Measurements from ENCODE around the genes AGGF1 and ARSB.

DNA sequence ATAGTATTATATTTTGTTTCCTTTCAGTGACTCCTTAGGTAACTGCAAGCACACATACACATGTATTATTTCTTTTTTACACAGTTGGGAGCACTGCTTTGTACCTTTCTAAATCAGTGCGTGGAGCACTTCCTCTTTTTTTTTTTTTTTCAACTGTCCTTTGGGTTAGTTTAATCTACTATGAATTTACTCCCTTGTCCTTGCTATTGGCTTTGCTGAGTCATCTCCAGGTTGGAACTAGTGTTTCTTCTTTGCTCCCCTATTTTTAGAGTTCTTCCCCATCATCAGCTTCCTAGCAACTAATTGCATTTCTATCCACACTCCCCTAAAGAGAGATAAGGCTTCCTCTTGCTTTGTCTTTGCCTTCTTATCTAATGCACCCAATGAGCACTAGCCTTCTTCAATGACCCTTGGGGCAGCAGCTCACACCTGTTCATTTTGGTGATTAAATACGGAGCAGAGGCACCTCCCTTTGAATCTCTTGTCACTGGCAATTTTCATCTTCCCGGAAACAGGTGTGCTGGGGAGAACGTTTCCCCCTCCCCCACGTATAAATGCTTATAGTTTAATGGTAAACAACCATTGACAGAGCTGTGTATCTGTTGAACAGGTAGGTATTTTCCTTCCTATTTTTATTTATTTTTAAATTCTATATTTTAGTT, 24.4 kb downstream of the S100Z start:
- RAMPAGE, total RNA: no peak

DNA sequence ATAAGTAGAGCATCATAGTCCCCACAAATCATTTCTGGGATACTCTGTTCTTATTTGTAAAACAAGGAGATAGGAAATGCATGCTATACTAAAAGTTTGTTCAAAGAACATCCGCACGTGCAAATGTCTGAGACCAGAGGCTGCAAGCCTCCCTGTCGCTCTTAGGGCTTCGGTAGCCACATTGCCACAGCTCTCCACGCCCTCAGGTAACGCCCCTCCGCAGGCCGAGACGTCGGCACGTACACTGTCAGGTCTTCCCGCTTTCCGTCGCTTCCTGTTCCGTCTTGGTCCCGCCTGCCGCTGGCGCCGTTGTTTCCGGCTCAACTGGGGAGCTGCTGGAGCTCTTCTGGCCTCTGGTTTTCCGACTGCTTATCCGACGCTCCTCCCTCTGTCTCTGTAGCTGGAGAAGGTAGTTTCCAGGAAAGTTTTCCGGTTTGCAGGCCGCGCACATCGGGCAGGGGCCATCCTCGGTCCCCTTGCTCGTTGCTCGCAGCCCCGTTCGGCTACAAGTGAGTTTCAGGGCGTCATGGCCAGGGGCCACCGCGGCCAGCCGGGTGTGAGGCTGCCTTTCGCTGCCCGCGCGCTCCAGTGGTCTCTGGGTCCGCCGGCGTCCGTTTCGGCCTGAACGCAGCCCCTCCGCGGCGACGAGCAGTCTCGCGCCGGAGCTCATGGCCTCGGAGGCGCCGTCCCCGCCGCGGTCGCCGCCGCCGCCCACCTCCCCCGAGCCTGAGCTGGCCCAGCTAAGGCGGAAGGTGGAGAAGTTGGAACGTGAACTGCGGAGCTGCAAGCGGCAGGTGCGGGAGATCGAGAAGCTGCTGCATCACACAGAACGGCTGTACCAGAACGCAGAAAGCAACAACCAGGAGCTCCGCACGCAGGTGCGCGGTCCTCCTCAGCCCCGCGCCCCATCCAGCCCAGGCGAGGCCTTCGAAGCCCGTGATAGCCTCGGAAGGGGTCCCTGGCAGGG, at the start of gene AGGF1:
Gene AGGF1 (plus strand): TSS at position 306 of the 967 bp plus-strand sequence.
- RAMPAGE, total RNA: no peak

- RAMPAGE, total RNA: no peak
These were observed 497 bp upstream of the ZBED3 start for GRCh38 chr5:77087712-77087852.

DNA sequence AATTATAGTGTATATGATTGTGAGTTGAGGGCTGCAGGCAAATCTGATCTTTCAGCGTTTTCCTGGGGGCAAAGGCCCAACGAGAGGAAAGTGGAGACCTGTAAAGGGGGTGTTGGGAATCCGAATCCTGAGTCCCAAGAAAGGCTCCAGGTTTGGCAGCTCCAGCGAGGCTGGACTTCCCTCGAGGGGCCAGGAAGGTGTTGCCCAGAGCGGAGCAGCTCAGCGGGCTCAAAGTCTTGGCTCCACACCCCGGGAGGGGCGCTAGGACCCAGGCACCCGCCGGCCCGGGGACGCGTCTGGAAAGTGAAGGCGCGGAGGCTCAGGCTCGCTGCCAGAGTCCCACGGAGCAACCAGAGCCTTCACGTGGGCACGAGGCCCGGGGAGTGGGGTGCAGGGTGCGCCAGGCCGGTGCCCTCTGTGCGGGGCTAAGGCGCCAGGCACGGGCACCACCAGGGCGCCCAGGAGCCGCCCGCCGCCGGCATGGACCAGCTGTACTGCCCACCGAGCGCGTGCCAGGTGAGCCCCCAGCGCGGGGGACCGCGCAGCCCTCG, 30.4 kb upstream of the PDE8B start:
- RAMPAGE, total RNA: no peak

GRCh38 chr5:77376978-77377271, 115.2 kb downstream of the WDR41 start:
- RAMPAGE, total RNA: no peak

DNA sequence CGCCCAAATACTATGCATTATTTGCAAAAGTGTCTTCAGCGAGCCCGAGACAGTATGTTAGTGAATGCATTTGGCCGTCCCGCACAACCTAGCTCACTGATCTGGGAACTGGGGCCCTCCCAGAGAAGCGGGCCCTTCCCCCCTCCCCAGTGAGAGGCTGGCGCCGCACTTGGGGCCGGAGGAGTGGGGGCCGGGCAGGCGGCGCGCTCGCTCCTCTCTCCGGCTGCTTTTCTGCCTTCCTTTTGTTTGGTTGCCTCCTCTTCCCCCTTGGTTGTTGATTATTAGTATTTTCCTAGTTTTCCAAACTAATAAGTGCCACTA, 67.9 kb upstream of the TBCA start:
- RAMPAGE, total RNA: no peak

DNA sequence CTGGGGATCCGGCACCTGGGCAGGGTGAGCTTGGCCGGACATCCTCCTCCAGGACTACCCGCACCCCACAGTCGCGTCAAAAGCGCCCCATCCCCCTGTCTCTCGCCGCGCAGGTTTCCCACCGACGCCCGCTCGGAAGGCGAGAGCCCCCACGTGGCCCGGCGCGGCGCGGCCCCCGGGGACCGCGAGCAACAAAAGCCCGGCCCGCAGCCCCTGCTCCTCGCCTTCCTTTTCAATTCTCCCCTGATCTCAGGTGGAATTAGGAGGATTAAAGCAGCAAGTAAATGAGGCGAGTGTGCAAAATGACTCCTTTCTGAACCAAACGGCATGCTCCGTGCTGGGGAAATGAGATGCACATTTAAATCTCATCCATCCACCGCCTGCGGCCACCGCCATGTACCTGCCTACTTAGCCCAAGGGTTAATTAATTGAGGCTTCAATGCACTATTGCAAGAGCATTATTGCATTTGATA, 196.6 kb upstream of the TBCA start:
- RAMPAGE, total RNA: no peak

- RAMPAGE, total RNA: no peak
These were observed 21.0 kb downstream of the LHFPL2 start for GRCh38 chr5:78627529-78628015.

DNA sequence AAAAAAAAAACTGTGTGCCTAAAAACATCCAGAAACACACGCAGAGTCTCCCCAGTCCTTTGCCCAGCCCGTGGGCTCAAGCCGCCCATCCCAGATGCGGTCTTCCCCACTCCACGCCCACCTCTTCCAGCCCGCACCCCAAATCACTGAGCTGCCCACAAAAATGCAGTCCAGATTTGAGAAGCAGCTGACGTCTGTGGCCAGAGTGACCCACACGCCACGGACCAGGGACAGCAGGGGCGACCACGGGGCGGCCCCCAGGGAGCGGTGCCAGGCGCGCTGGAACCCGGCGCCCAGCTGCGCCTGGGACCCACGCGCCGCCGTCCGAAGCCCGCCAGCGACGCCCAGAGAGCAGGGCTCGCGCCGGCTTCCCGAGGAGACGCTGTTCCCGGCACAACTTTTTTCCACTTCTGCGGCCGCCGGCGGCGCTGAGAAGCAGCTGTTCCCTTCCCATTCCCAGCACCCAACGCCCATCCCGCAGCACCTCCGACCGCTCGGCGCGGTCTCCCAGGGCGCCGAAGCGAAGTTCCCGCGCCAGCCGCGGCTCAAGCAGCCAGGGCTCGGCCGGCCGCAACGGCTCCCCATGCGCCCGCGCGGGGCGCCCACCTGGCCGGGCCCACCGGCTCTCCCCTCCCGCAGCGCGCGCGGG, 617 bp downstream of the LHFPL2 start:
- RAMPAGE, total RNA: no peak

DNA sequence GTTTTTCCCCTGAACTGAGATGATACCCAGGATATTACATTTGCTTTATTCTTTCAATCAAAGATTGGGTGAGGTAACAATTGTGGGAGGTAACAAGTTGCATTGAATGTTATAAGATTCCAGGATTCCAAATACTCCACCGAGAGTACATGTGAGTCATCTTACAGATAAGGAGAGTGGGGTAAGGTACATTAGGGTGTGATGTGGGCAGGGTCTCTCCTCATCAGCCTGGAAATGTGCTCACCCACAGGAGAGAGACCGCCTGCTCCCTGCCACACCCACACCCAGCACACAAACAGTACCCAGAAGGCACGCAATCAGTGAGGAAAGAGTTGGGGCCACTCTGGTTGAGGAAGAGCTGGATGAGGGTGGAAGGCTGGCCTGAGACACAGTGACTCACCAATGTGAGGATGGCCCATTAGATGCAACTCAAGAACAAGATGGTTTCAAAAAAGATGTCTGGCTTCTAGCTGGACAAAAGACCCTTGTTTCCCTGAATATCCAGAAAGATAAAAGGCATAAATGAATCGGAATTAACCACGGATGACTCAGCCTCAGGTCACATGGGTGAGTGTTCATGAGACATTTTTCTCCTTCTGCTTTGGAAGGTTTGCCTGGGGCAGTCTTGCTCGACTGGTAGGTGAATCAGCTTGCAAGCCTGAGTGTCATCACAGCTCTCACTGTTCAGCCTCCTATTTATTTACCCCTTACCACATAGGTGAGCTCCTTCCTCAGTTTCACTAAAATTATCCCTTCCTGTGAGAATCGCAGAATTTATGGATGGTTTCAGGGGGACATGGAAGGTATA, 51.1 kb upstream of the LHFPL2 start:
- RAMPAGE, total RNA: no peak

DNA sequence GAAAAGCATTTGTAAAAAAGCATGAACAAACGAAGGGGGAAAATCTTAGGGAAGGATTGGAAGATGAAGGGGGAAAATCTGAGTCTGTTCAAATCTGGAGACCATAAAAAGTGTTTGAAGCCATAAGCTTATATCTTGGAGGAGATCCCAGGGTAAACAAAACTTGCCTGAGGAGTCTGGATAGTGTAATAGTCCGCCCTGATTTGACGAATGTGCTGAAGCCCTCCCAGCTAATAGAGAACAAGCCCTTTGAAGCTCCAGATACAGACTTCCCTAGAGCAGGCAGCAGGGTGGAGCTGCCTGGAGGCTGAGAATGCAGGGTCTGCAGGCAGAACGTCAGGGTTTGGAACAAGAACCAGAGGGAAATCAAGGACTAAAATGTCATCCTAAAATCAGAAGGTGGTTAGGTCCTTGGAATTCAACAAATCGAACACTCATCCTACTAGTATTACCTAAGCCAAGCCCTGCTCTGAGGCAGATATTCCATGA, 117.5 kb upstream of the LHFPL2 start:
- RAMPAGE, total RNA: no peak

GRCh38 chr5:78907932-78908804, 76.9 kb downstream of the ARSB start:
- RAMPAGE, total RNA: no peak

GRCh38 chr5:78984901-78985700, at the start of gene ARSB:
TSS of gene ARSB (minus strand) at chr5:78985310.
- RAMPAGE, total RNA: no peak

DNA sequence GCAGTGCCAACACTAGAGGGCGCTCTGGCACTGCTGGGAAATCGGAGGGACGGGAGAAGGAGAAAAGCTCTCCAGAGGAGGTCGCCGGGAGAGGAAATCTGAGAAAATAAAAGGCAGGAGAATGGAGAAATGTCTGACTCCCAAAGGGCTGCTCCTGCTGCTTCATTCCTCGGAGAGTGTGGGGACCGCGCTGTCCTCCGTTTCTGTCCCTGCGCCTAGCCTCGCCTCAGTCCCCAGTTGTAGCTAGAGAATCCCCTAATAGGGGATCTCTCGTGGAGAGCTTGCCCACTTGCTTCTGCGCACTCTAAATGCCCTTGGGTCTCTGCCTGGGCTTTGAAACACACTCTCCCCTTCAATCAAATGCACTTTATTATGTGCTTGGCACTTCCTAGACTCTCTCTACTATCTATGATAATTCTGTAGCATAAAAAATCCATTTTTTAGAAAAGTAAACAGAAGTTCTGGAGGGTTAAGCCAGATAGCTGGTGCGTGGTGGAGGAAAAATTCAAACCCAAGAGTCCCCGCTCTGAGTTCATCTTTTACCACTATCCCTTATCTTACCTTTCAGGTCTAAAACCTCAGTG, 40.1 kb upstream of the ARSB start:
- RAMPAGE, total RNA: no peak

DNA sequence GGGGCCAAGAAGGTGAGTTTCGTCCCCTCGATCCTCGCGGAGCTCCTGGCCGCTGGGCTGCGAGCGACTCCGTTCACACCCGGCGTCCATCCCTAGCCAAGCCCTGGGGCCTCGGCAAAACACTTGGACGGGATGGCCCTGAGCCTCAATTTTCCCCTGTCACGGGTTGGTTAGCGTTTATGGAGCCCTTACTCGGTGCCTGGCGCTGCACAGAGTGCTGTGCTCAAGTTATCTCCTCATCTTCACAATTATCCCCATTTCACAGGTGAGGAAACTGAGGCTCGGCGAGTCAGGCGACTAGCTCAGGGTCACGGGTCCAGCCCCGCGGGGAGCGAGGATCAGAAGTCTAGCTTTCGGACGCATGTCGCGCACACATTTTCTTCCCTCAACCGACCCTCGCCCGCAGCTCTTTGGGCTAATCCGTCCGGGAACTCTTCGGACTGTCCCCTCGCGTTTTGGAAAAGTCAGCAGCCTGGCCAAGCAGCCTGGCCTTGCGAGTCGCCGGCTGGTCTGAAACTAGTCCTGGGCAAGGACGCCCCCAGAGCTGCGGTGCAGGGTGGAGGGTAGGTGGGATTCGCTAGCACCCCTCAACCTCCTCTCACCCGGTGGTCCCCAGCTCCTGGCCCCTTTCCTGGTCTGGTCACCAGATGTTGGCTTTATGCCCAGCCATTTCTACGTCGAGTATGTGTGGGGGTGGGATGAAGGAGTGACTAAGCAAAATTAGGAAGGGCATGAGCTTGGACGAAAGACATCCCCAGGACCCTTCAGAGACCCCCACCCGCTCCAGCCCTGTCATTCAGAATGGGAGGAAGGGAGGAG, 446 bp downstream of the BHMT2 start:
- RAMPAGE, total RNA: no peak

GRCh38 chr5:79091120-79091437, 20.5 kb upstream of the BHMT start:
- RAMPAGE, total RNA: no peak

DNA sequence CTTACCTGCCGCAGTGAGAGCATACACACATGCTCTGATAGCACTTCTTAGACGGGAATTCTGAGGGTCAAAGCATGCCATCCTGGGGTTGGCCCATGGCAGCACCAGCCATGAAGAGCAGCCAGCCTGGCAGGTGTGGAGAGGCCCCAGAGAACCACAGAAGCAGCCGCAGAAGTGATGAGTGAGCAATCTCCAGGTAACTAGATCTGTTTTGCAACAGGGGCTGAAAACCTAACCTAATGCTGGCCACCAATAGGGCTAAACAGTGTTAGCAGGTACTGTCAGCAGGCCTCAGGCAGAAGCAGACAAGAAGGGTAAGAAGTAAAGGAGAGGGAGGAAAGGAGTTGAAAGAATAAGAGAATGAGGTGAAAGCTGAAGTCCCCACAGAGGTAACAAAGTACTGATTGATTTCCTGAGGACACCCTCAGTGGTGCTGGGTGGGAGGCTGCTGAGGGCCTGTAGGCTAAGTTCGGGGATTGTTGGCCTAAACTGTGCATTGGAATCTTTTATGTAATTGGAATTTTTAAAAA, 33.6 kb upstream of the HOMER1 start:
- RAMPAGE, total RNA: no peak

- RAMPAGE, total RNA: no peak
These were observed 34.1 kb upstream of the HOMER1 start for GRCh38 chr5:79548071-79548409.

GRCh38 chr5:79618202-79618668, 6.0 kb downstream of the TENT2 start:
- RAMPAGE, total RNA: no peak

- RAMPAGE, total RNA: no peak
These were observed 27.1 kb downstream of the TENT2 start for GRCh38 chr5:79639076-79640084.

Data from foreskin keratinocyte (primary cell).